ENCODE data around the genes PLA2G5 and UBXN10.

DNA sequence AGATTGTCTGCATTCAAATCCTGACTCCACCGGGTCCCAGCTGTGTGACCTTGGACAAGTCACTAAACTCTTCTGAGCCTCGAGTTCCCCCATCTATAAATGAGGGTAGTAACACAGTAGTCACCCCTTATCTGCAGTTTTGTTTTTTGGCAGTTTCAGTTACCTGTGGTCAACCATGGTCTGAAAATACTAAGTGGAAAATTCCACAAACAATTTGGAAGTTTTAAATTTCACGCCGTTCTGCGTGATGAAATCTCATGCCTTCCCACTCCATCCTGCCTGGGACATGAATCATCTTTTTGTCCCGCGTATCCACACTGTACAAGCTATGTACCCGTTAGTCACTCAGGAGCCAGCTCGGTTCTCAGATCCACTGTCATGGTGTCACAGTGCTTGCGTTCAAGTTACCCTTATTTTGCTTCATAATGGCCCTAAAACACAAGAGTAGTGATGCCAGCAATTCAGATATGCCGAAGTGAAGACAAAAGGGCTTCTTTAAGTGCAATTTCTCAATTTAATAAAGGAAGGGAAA, 49.3 kb downstream of the CAPZB start:
- PRO-cap: no peak

DNA sequence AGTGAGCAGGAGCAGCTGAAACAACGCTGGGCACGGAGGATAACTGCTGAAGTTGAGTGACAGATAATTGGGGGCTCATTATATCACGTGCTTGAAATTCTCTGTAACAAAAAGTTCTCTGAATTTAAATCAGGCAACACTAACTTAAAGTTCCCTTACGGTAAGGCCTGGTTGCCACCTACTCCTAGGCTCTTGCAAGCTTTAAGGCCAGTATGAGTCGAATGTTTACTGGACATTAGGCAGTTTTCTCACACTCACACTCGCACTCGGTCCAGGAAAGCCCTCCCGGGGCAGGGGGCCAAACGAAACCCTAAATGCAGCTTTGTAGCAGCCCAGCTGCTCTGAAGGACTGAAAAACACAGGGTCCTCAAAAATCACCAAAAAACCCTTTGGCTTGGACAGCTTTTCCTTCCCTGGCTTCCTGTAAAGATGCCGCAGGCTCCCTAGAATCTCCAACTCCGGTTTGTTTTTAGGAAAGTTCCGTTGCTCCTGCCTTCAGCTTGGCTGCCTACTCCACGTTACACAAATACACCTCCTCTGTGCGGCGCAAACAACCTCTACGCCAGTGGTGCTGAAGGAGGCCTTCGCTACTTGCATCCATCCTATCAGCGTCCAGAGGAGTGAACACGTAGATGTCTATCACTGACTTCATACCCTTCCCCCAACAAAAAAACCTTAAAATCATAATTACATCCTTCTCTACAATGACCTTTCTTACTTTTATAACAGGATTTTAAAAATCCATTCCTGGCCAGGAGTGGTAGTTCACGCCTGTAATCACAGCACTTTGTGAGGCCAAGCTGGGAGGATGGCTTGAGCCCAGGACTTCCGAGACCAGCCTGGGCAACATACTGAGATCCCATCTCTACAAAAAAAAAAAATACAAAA, 42.7 kb downstream of the CAPZB start:
- PRO-cap: no peak

DNA sequence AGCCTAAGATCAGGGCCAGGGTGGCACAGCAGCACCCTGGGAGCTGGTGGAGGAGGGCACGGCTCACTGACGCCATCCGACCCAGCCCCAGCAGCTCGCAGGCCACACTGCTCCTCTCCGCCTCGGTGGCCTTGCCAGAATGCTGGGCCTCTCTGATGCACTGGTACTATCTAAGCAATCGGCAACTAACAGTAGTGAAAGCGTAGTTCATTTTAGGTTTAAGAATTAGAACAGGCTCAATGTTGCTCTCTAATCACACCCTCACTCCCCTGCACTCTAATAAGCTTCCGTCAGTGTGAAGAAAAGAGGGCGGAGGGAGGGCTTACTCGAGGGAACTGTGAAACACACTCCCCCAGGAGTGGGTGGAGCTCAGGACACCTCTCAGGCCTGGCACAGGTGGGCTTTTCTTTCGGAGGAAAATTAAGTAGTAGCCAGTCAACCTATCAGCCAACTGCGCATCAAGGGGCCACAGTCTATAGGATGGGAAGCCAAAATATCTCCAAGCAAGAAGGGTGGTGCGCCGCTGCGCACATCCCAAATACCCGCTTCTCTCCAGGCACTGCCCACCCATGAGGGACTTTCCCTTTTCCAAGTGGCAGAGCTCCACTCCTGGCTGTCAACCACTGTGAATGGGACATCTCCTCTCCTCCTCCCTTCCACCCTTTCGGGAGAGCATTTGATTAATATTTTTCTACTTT, 37.5 kb downstream of the CAPZB start:
- PRO-cap: no peak

GRCh38 chr1:19448375-19449457, 36.6 kb downstream of the CAPZB start:
- PRO-cap: no peak

DNA sequence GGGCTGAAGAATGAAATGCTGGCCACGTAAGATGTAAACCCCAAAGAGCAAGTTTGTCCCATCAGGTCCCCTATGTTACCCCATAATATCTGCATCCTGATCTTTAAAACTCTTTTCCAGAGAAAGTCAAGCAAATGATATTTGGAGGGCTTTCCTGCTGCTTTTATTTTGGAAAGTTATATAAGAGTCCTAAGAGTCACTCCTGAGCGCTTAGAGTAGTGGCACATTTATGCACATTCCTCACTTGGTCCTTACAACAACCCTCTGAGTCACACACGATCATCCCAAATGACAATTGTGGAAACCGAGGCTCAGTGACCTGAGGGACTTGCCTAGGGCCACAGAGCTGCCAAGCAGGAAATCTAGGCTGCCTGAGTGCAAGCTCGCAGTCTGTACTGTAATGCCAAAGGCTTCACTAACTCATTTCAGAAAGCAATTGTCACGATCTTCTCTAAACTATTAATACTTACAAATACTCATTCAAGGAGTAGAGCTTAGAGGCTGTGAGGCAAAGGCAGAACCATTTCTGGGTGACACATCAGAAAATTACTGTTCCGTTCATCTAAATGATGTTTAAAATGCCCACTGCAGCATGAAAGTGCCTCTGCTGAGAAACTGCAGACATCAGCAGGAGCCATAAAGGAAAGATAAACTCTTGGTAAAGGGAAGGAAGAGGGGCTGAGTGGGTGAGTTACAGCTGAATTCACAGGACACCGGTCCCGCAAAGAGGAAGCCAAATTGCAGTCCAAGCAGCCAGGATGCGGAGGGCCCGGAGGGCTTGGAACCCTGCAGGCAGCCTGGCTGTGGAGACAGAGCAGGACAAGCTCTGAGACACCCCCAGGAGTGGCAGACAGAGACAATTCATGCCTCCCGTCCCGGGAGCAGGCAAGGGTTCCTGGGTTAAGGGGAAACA, 30.8 kb downstream of the CAPZB start:
- PRO-cap: no peak

GRCh38 chr1:19455291-19456009, 29.9 kb downstream of the CAPZB start:
- PRO-cap: no peak

DNA sequence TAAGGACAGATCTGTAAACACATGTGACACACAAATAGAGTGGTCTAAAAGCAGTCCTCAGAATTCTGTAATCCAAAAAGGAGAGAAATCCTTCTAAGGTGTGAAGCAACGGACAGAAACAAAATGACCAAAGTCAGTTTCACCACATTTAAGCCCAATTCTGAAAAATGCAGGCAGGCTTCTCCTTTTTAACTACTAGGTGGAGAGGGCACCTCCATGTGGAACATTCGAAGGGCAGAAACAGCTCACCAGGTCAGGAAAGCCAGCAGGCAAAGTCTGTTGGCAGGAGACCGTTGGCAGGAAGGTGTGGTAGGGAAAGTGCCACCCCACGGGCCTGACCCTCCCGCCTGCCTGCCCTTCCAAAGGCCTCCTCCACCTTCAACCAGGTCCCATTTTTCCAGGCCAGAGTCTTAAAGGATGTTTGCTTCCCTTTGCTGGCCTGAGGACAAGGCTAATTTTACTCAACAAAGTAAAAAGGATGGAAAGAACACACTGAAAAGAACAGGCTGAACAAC, 26.6 kb downstream of the CAPZB start:
- PRO-cap: no peak

GRCh38 chr1:19597197-19598030, 635 bp downstream of the MICOS10 start:
- PRO-cap: bidirectional peak, plus-strand start at chr1:19597465, minus-strand start at chr1:19597424; unidirectional peak, minus-strand start at chr1:19597519

DNA sequence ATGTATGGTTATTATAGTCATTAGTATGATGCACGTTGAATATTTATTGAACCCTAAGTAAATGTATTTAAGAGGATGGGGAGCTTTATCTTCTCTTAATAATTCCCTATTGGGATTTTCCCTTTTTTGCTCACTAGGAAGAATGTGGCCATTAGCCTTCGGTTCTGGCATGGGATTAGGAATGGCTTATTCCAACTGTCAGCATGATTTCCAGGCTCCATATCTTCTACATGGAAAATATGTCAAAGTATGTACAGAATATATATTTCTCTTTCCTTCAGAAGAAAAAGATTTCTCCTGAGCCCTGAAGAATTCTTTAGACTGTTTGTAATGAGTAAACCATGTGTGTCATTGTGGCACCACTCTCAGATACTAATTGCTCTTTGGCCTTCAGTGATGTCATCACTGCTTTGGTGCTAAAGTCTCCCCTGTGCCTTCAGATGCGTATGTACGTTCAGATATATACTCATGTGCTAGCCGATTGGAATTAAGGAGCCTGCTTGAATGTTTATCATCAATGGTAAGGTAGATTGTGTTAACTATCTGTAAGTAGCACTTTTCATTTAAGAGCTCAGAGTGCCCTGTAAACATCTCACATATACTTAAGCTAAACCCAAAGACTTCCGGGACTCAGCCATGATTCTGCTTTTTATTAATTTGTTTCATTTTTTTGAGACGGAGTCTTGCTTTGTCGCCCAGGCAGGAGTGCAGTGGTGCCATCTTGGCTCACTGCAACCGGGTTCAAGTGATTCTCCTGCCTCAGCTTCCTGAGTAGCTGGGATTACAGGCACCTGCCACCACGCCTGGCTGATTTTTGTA, 20.6 kb upstream of the NBL1 start:
- PRO-cap: no peak

DNA sequence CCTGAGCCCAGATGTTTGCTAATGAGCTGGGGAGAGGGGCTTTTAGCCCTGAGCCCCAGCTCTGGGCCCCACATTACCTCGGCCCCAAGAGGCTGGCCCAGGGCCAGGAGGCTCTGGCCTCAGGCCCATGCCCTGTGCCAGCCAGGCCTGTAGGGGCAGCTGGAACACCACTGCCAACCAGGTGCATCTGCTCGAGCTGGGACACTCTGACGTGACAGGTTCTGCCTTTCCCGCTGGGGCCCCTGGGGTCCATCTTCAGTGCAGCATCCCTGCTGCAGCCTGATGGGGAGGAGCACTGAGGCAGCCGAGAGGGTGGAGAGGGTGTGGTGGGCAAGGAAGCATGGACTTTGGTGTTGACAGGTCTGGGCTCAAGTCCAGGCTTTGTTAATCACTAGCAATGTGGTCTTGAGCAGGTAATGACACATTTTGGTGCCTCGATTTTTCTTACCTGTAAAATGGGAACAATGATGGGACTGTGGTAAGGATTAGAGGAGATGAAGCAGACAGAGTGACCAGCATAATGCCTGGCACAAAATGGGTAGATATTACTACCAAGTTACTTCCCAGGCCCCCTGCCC, 3.3 kb upstream of the NBL1 start:
- PRO-cap: no peak

DNA sequence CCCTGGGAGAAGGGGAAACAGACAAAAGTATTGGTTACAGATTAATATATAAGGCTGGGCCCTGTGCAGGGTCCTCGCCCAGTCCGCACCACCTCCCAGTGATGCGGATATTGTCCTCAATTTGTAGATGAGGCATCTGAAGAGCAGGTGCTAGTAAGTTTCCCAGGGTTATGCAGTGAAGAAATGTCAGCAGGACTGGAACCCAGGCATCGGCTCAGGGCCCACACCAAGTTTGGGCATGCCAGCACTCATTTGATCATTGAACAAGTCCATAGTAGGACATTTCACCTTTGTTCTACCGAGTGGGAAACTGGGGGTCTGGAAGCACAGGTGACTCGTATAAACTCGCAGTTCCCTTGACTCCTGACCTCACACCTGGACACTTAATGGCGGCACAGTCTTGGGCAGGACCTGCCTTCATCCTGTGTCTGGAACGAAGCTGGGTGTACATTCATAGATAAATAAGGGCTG, 5.8 kb upstream of the HTR6 start:
- PRO-cap: no peak

DNA sequence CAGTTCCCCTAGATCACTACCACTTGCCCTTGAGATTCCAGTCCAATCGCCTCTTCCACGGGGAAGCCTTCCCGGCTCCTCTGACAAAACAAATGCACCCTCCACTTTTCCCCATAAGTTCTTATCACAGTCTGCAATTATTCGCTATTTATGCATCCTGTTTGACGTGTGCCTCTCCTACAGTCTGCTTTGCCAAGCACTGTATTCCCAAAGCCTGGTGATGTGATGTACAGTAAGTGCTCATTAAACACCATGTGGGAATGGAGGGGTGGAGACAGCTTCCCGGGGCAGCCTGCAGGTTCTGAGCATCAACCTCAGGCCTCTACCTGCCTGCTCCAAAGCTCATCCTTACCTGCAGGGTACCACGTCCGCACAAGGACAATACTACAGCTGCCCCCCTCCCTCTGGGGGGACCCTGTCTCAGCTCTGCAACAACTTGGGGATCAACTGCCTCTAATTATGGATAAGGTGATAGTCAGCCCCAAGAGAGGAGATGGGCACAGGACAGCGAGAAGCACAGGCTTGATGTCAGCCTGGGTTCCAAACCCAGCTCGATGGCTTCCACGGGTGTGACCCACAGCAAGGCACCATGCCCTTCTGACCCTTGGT, 57.5 kb downstream of the TMCO4 start:
- PRO-cap: no peak

DNA sequence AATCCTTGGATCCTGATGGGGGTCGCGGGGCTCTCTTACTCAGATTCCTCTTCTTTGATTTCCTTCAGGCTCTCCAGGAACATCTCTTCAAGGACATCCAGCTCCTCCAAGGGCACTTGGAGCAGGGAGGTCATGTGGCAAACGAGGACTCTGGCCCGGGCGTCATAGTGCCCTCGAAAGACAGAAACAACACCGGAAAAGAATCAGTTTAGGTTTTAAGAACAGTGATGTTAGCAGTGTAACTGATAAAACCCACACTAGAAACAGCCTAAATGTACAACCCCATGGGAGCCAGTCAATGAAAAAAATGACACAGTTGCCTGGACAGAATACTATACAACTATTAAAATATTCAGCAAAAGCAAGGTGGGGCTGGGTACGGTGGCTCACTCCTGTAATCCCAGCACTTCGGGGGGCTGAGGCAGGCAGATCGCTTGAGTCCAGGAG, 44.1 kb downstream of the TMCO4 start:
- PRO-cap: no peak

- PRO-cap: no peak
These were observed 29.2 kb upstream of the PLA2G2A start for GRCh38 chr1:20008606-20008967.

DNA sequence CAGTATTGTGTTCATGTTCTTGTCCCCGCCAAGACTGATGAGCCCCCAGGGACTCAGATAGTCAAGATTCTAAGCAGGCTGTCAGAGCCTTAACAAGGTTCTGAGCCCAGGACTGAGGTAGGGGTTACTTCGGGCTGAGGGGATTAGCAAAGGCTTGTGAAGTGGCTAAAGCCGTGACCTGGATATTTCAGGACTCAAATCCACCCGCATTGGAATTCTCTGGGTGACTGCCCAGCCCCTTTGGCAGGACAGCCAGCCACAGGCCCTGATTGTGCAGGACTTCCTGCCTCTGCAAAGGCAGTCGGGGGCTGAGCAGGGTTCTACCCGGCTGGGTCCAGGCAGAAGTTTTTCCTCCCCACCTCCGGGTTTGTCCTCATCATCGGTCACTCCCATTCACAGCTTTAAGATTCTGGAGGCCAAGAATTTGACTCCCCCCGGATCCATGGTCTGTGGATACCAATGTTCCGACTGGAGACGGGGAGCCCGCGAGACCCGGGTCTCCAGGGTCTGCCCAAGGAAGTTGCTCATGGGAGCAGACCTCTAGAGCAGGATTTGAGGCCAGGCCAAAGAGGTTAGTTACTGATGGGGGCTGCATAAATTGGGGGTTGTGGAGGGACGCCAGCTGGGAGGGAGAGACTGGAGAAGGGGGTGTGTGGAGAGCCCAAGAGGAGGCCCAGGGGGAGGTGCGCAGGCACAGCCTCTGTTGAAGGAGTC, at the start of gene PLA2G5:
Gene PLA2G5, plus strand, starts transcription at position 300 of the 714 bp plus-strand sequence.
- PRO-cap: unidirectional peak, plus-strand start at position 300 of the sequence

GRCh38 chr1:20108576-20109092, 10.7 kb downstream of the PLA2G2D start:
- PRO-cap: no peak

- PRO-cap: bidirectional peak, plus-strand start at chr1:20186127, minus-strand start at chr1:20185919
These were observed at the start of gene UBXN10 for GRCh38 chr1:20185006-20186244. Gene UBXN10, plus strand, starts transcription at chr1:20186096.

- PRO-cap: no peak
These were observed 6.1 kb upstream of the PLA2G2C start for GRCh38 chr1:20192299-20192936.

DNA sequence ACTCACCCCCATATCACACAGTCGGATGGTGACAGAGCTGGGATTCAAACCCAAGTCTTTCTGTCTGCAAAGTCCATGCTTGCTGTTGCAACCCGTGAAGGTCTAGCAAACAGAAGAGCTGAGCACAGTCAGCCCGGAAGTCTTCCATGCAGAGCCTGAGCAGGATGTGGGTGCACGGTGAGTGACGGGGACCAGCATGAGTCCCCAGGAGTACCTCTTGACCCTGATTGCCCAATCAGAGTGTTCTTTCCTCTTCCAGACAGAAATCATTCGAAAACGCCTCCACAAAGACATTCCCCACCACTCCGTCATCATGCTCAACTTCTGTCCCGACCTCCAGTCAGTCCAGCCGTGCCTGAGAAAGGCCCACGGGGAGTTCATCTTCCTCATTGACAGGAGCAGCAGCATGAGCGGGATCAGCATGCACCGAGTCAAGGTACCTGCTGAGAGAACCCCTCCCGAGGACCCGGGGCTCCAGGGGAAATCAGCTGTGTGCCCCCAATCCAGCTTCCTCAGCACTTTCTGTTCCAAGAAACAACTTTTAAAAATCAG, 32.5 kb downstream of the VWA5B1 start:
- PRO-cap: no peak

GRCh38 chr1:20484963-20485149, 1.2 kb downstream of the CAMK2N1 start:
- PRO-cap: no peak

Data from sternocleidomastoid (tissue), 1 donor.